GM06990 (cell line): ENCODE measurements around a stretch of chr14.

- RRBS = 75% methylated on average over 2 of the region's 17 CpGs
Measured at GRCh38 chr14:104714194-104714589, 9.8 kb upstream of the ADSS1 start.

DNA sequence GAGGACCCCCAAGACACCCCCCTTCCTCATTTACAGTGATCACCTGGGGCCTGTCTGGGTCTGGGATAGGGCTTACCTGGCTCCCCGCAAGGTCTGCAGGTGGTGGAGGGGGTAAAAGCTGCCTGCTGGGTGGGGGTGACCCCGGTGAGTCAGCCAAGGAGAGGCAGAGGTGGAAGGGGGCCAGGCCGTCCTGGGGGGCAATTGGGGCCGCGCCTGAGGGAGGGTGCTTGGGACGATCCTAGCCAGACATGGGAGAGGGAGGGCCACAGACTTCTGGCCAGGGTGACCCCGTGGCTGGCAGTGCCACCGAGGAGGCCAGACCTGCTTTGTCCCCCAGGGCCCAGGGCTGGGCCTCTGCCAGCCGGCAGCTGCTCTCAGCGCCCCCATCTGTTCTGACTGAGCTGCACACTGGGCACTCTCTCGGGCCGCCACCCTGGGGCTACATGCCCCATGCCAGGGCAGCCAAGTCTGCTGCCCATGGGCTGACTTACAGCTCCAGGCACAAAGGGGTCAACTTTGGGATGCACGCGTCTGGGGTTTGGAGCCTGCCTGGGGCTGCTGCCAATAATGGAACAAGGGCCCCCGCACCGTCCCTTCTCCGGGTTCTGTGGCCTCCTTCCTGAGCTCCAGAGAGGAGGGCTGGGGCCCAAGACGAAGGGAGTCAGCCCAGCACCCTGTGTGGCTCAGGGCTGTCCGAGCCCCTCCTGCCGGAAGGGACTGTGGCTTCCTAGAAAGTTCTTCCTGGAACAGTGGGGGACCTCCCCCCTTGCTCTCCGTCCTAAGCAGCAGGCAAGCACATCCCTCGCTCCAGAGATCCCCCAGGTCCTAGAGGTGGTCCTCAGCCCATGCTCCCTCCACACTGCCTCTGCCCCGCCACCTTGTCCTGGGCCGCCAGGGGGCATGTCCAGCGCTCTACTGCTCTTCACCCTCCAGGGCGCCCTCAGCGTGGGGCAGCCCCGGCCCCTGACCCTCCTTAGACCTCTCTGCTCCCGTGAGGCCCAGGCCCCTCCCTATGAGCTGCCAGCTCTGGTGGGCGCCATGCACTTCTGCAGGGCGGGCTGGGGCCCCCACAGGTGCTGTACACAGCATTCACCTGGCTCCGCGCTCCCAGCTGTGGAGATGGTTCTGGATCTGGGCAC lies 1.2 kb downstream of the ADSS1 start:
- RRBS = 10% methylated on average over 2 of the region's 33 CpGs

GRCh38 chr14:104753384-104754399 lies 745 bp downstream of the SIVA1 start:
- RRBS = 4% methylated on average over 4 of the region's 44 CpGs

DNA sequence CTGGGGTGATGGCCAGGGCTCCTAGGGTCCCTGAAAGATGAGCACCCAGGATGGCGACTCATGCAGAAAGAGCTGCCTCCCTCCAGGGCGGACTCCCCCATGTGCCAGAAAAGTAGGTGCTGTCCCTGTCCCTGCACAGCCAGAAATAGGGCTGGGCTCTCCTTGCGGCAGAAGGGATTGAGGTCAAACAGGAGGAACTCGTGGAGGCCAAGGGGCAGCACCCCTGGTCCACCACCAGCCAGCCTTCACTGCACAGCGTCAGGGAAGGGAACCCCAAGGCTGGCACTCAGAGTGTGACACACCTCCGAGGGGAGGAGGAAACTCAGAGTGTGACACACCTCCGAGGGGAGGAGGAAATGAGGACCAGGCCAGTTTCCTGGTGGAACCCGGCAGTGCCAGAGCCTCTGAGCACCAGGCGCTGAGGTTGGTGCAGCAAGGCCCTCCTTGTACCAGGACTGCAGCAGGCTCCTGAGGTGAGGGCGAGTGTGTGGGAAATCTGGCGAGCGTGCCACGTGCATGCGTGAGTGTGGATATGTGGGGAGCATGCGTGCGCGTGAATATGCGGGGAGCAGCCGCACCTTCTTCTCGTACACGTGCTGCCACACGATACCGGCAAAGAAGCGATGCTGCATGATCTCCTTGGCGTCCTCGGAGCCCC lies 19.0 kb downstream of the SIVA1 start:
- RRBS = no CpG with 5 or more reads among the region's 26 CpGs

GRCh38 chr14:104793856-104794530 lies 1.6 kb downstream of the AKT1 start:
- RRBS = no CpG with 5 or more reads among the region's 19 CpGs

DNA sequence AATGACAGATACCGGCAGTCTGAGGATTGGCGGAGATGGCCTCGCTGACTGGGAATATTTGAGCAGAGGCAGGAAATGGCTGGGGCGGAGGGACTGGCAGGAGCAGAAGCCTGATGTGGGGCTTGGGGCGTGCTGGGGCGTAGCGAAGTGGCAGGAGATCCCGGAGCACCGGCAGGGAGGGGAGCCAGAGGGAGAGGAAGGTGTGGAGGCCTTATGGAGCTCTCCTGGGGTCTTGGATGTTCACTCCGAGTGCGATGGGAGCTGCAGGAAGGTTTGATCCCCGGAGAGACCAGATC lies 24.8 kb downstream of the ZBTB42 start:
- RRBS = 18% methylated on average over 4 of the region's 12 CpGs

GRCh38 chr14:104827009-104828172 lies 26.5 kb downstream of the ZBTB42 start:
- RRBS = 5% methylated on average over 6 of the region's 53 CpGs

- RRBS = 17% methylated on average over 13 of the region's 47 CpGs
Measured at GRCh38 chr14:104864027-104864699, 905 bp upstream of the CEP170B start.

DNA sequence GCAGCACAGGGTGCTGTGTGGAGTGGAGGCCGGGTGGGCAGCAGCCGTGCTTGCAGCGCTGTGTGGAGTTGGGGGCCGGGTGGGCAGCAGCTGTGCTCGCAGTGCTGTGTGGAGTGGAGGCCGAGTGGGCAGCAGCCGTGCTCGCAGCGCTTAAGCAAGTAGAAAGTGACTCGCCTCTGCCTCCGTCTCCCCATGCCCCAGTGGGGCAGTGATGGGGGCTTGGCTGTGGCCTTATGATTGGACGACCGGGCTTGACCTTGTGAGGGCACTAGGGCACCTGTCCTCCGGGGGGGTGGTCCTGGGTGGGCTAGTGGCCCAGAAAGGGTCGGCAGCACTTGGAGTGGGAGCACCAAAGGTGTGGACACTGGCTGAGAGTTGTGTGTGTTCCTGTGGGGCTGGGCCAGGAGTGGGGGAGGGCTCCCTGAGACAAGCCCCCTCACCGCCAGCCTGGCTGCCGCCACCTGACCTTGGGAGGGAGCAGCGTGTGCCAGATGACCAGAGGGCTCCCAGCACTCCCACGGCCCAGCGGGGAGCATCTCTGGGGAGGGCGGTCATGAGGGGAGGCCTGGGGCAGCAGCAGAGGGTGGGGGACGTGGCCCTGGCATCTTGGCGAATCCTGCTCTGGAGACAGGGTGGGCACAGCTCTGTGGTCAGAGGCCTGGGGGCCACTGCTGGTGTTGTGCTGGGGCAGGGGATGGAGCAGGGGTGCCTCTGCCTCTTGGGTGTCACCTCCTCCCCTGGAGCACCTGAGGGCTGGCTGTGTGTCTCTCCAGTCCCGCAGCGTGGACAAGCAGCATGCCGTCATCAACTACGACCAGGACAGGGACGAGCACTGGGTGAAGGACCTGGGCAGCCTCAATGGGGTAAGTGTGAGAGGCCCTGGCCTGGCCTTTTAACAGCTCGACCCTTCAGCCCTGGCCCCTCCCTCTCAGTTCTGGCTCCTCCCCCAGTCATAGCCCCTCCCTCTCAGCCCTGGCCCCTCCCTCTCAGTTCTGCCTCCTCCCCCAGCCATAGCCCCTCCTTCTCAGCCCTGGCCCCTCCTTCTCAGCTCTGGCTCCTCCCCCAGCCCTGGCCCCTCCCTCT lies 10.8 kb downstream of the CEP170B start:
- RRBS = 34% methylated on average over 3 of the region's 29 CpGs

DNA sequence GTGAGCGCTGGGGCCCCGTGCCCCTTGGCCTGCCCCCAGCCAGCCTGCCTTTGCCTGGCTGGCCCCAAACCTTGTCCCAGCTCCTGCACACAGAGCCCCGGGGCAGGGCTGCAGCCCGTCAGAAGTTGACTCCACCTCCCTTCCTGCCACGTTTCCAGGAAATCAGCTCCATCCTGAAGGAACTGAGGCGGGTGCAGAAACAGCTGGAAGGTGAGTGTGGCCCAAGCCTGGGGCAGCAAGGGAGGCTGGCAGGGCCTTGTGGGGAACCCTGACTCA lies 29.2 kb downstream of the CEP170B start:
- RRBS = no CpG with 5 or more reads among the region's 6 CpGs

- RRBS = no CpG with 5 or more reads among the region's 11 CpGs
Measured at GRCh38 chr14:104939531-104940455, 15.1 kb downstream of the PLD4 start.

DNA sequence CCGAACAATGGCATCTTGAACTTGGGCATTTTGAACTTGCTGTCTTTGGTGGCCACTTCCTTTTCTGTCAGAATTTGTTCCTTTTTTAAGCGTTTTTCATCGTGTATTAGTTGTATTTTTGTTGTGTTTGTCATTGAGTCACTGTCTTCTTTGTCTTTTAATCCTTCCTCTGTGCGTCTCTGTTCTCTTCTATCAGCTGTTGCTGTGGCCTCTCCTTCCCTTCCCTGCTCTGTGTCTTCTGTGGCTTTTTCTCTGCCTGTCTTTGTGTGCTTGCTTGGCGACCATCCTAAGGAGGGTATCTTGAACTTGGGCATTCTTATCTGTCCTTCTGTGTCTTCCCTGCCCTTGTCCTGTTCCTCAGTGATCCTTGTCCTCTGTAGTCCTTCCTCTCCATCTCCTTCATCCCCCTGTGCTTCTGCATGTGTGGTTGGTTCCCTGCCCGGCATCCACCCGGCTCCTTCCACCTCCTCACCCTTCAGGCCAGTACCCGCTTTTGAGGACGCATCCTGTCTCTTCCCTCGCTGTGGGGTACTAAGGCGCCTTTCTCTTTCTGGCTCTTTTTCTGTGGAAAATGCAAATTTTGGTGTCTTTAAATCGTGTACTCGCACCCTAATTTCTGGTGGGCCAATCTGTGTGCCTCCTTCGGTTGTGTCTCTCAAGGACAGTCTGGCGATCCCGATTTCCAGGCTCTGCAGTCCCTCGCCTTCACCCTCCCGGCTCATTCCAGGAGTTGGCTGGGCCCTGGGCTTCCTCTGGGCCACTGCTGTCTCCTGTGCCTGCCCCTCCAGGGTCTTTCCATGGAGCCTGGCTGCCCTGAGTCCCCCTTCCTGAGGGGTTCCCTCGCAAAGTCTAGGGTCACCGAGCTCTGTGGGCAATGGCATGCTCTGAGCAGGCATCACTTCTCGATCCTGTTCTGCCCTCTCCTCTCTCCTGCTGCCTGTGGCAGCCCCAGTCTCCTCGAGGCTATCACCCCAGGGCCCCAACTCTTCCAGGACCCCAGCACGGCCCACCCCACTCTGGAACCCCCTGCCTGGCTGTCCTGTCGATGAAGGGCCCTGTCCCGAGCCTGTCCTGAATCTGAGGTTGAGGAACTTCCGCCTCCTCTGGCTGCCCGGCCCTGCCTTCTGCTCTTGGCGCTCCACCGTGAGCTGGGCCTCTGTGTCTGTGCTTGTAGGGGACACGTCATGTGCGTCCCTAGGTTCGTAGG lies 24.4 kb downstream of the AHNAK2 start:
- RRBS = no CpG with 5 or more reads among the region's 32 CpGs

GRCh38 chr14:104968142-104968532 lies 10.0 kb downstream of the AHNAK2 start:
- RRBS = 7% methylated on average over 3 of the region's 13 CpGs

DNA sequence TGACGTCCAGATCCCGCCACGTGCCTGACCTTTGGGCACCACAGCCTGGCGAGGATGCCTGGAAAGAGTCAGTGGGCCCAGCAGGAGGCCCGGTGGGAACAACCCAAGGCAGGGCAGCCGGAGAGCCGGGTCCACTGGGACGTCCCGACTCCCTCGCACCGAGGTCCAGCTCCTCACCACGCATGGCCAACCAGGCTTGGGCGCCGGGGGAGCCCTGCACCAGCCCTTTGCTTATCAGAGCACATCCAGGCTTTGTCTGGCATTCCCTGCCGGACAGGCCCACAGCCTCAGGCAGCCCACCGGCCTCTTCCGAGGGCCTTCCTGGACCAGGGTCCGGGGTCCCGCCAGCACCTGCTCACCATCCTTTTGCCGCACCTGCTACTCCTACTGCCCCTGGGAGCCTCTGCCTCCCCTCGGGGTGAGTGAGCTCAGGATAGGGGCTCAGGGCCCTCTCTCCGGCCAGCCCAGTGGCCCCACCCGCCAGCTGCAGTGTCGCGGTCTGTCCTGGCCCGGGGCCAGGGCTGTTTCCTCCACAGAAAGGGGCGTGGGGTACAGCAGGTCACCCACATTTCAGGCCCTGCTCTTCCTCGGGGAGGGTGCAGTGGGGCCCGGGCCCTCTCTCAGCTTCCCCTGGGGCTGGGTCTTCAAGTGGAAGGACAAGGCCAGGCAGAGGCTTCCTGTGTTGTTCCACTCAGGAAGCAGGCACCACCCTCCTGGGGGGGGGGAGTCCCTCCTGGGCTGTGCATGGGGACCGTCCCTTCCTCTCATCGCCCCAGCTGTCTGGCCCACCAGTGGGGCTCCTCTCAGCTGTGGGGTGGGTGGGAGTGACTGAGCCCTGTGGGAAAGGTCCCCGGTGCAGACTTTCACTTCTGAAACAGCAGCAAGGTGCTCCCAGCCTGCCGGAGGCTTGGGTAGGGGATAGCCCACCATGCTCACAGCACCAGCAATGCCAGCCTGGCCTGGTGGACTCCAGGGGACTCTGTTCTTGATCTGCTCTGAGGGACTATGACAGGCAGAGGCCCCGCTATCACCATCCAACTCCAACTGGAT lies 3.9 kb downstream of the GPR132 start:
- RRBS = 5% methylated on average over 19 of the region's 34 CpGs

- RRBS = no CpG with 5 or more reads among the region's 13 CpGs
Measured at GRCh38 chr14:105175989-105176518, 5.1 kb downstream of the NUDT14 start.

DNA sequence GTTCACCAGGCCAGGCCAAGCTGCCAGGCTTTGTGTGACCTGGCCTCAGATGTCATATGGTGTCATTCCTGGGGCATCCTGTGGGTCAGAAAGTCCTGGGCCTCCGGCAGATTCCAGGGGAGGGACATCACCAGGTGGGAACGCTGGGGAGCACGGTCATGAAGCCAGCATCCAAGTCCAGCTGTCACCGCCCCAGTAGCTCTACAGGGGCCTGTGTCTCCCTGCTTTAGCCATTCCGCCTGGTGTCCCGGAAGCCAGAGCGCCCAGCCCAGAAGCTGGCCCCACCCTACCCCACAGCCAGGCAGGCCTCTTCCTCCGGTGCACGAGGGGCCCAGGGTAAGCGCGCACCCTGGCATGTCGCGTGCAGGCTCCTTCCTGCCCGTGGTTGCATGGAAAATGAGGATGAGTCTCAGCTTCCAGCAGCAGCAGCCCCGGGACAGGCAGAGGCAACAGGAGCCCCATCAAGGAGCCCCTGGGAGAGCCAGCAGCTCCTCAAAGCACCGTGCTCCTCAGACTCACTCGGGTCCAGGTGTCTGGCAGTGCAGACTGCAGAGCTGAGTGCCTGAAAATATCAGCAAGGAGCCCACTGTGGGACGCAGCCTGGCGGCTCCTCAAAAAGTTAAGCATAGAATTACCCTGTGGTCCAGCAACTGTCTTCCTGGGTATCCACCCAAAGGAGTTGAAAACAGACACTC lies 1.6 kb upstream of the NUDT14 start:
- RRBS = 45% methylated on average over 7 of the region's 19 CpGs

DNA sequence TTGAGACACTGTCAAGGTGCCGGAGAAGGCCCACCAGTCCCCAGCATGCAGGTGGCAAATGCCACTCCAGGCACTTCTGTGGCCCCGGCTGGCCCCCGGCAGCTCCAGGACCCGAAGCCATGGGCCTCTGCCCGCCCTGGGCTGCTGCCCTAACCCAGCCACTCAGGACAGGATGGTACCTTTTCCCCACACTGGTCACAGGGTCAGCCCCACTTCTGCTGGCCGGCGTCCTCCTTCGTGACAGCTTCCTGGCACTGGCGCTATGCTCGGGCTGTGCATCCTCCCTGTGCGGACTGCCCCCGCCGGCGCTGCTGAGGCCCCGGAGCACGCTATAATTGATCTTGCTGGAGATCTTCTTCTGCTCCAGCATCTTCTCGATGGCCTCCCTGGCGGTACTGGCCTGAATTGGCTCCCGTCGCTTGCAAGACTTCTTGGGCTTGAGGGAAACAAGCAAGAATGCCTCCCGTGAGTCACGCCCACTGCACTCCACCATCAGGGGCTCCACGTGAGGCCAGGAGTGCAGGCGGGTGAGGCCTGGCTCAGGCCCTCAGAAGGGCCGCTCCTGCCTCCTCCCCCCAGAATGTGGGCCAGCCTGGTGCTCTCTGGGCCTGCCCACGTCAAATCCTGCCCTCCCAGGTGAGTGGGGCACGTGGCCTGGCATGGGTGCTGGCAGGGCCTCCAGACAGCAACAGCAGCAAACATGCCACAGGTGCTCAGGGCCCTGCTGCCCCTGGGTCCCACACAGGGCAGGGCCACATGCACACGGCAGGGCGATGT lies 30.8 kb upstream of the BTBD6 start:
- RRBS = 99% methylated on average over 2 of the region's 29 CpGs

DNA sequence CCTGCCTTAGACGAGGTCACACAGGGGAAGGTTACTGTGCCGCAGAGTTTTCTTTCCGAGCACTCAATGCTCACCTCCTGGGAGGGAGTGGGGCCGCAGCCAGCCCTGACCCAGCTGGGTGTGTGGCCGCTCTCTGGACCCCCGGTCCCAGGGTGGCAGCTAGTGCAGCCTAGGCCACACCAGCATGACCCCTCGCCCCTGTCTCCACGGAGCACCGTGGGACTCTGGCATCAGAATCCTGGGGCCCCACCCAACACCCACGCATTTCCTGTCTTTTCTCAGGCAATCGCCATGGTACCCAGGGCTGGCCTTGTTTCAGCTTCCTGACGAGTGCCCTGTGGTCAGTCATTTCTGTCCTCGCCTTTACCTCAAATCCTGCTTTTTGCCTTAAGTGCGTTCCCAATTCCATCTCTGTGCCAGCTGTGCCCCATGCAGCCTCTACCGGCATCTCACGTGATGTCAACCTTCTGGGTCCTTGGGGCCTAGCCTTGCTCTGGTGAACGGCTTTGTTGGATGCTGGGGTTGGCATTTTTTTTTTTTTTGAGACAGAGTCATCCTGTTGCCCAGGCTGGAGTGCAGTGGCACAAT lies 16.0 kb downstream of the PACS2 start:
- RRBS = no CpG with 5 or more reads among the region's 17 CpGs

GRCh38 chr14:105385541-105386093 lies 12.7 kb upstream of the TEX22 start:
- RRBS = no CpG with 5 or more reads among the region's 21 CpGs

DNA sequence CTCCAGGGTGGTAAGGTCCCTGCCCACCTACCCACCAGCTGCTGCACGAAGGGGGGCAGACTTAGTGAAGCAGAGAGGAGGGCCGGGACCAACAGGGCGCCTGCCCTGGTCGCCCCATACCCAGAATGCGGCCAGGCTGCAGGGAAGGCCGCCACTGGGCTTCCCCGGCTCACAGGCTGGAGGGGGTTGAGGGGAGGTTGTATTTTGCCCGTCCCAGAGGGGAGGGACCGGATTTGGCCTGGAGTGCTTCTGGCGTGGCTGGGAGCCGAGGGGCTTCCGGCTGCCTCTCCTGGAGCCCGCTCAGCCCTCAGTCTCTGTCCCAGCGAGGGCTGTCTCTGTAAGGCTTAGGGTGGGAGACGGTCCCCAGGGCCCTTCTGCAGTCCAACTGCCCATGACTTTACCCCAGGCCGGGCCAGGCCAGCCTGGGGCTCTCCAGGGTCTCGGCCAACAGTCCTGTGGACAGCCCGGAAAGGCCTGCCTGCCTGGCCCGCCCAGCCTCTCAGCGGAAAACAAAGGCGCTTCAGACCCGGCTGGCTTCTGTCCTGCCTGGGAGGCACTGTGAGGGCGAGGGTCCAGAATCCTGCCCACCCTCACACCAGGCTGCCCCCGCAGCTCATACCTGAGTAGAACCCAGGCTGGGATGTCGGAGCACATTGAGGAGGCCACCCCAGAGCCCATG lies 1.3 kb downstream of the CRIP2 start:
- RRBS = 31% methylated on average over 17 of the region's 25 CpGs